ENCODE measurements around the gene DCP1B.

- RRBS = no CpG with 5 or more reads among the region's 11 CpGs
These were observed 219.2 kb downstream of the FBXL14 start for GRCh38 chr12:1375035-1375631.

- RRBS = no CpG with 5 or more reads among the region's 3 CpGs
These were observed 159.0 kb downstream of the FBXL14 start for GRCh38 chr12:1435374-1435743.

DNA sequence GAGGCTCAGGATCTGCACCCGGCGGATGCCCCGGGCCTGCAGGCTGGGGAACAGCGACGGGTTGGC lies 715 bp downstream of the FBXL14 start:
- RRBS = no CpG with 5 or more reads among the region's 5 CpGs

- RRBS = 3% methylated on average over 4 of the region's 9 CpGs
These were observed 10.8 kb upstream of the FBXL14 start for GRCh38 chr12:1605137-1605552.

- RRBS = no CpG with 5 or more reads among the region's 3 CpGs
These were observed 21.4 kb downstream of the WNT5B start for GRCh38 chr12:1650347-1650835.

GRCh38 chr12:1661341-1662440 lies 29.2 kb upstream of the ADIPOR2 start:
- RRBS = 1% methylated on average over 9 of the region's 87 CpGs

DNA sequence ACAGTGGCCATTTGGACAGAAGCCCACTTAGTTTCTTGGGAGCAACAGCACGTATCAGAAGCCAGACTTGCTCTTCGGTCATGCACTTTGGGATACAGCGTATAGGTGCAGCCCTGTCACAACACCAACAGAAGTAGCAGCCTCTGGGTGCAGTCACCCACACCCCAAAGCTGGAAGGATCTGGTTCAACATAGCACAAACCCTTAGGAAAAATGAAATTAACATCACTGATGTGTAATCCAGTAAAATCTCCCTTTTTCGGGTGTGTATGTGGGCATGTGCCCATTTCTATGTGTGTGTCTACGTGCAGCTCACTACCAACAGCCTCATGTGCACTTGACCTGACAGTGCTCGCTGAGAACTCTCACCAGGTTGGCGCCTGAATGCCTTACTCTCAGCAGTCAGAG lies 32.4 kb upstream of the LRTM2 start:
- RRBS = no CpG with 5 or more reads among the region's 7 CpGs

GRCh38 chr12:1936228-1937513 lies 18.2 kb upstream of the CACNA2D4 start:
- RRBS = no CpG with 5 or more reads among the region's 31 CpGs

DNA sequence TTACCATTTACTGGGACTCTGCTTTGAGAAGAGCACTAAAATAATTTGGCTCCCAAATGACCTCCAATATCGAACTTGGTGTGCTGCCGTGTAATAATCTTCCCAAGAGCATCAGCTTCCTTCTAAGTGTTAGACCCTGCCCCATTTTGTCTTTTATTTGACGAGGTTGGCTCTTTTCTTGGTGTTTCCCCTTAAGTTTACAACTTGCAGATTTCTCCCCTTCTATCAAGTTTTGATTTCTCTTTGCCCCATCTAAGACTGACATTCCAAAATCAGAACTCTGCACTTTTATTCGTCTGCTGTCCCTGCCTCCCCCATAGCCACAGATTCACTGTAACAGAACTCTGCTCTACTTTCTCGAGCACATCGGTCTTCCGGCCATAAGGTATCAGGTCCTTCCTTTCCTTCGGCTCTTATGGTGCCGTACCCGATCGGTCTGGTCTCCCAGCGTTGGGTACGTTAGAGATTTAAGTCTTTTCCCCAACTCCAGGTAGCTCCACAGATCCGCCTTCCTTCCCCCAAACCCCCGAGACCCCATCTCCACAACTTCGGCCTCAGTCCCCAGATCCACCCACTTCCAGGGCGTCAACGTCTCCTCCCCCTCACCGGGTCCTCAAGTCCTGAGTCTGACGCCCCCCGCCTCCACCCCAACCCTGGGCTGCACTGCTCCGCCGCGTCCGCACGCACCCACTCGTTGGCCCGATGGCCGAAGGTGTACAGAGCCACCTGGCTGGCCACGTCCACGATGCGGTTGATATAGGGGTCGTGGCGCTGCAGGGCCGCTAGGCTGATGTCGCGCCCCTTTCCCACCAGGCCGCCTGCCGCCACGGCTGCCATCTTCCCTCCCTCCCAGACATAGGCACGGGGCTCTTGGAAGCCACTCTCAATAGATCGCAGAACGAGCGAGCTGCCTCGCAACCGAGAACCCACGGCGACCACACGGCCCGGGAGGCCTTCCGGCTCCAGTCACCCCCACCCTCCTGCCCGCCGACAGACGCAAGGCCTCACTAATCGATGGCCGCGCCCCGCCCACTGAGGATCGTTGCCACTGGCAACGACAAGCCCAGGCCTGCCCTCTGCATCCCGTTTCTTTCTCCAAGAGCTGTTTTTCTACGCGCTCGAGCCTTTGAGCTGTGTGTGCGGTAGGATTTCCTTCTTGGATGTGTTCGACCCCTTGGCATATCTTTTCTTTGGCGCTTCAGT lies at the start of gene DCP1B:
DCP1B (minus strand) TSS at position 863 of the 1,203 bp plus-strand sequence.
- RRBS = no CpG with 5 or more reads among the region's 67 CpGs

GRCh38 chr12:2229626-2230951 lies 177.3 kb downstream of the CACNA1C start:
- RRBS = 40% methylated on average over 21 of the region's 75 CpGs

- RRBS = no CpG with 5 or more reads among the region's 13 CpGs
These were observed 195.4 kb downstream of the CACNA1C start for GRCh38 chr12:2248014-2248743.

- RRBS = 61% methylated on average over 4 of the region's 25 CpGs
These were observed 242.0 kb downstream of the CACNA1C start for GRCh38 chr12:2294490-2295426.

- RRBS = no CpG with 5 or more reads among the region's 3 CpGs
These were observed 365.9 kb upstream of the FKBP4 start for GRCh38 chr12:2428863-2429192.

GRCh38 chr12:2691610-2692125 lies 103.1 kb upstream of the FKBP4 start:
- RRBS = 3% methylated on average over 19 of the region's 35 CpGs

- RRBS = no CpG with 5 or more reads among the region's 2 CpGs
These were observed 5.0 kb downstream of the FKBP4 start for GRCh38 chr12:2799566-2800292.

- RRBS = no CpG with 5 or more reads among the region's 6 CpGs
These were observed 8.1 kb upstream of the NRIP2 start for GRCh38 chr12:2842794-2843439.

- RRBS = no CpG with 5 or more reads among the region's 9 CpGs
These were observed 10.4 kb upstream of the NRIP2 start for GRCh38 chr12:2845158-2845808.

GRCh38 chr12:2977601-2978167 lies 18.5 kb downstream of the TEAD4 start:
- RRBS = 83% methylated on average over 3 of the region's 10 CpGs

- RRBS = no CpG with 5 or more reads among the region's 8 CpGs
These were observed 33.5 kb downstream of the TEAD4 start for GRCh38 chr12:2992682-2993113.

GRCh38 chr12:3032648-3033192 lies 44.5 kb upstream of the TSPAN9 start:
- RRBS = no CpG with 5 or more reads among the region's 19 CpGs